Smooth muscle cell (in vitro differentiated cells): ENCODE data around the gene OGFOD3.

DNA sequence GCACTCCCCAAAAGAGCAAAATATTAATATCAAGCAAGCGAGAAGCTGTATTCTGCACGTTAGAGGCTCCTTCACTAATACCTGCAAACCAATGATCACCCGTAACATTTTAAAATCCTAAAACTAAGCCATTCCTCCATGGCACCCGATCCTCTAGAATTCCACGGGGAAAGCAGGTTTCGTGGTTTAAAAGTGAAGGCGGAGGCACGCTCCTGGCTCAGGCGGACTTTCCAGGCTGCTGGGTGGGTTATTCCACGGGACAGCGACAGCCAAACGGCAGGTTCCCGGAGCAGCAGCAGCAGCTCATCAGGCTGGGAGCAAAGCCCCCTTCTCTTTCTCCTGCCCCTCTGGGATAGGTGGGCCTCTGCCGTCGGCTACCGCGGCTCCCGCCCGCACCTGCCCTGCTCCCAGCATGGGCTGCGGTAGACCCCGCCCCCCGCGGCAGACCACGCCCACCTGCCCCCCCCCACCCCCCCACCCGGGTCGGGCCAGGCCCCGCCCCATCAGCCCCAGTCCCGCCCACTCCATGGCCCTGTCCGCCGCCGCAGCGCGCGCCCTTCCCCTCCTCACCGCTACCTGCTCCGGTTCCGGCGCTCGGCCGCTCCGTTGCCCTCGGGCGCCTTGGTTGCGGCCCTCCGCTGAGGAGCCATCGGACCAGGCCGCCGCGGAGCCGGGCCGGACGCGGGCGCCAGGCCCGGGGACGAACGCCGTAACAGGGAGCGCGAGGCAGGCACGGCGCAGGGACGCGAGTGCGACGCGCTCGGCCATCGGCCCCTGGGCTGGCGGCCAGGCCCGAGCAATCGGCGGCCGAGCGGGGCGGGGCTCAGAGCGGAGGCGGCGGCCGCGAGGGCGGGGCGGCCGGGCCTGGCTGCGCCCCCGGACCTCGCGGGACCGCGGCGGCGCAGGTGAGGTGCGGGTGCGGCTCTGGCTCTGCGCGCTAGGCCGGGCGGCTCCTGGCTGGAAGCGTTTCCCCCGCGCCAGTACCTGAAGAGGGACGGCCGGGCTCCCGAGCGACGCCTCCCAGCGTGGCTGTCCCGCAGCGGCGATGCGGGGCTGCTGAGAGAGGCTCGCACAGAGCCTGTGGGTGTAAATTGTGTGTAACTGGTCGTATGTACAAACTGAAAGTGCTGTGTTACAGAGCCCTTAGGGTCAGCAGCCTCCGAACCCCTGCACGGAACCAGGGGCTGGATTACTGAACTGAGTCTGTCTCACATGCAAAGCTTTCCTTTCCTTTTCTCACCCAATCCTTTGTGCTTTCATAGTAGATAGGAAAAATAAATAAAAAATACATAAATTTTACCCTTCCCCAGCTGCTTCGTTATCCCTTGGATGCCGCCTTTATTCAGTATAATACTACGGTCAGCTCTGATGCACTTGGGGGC lies at the start of gene OGFOD3:
Gene OGFOD3, minus strand, starts transcription at position 751 of the 1,382 bp plus-strand sequence.
- RAMPAGE, long total RNA = no peak

DNA sequence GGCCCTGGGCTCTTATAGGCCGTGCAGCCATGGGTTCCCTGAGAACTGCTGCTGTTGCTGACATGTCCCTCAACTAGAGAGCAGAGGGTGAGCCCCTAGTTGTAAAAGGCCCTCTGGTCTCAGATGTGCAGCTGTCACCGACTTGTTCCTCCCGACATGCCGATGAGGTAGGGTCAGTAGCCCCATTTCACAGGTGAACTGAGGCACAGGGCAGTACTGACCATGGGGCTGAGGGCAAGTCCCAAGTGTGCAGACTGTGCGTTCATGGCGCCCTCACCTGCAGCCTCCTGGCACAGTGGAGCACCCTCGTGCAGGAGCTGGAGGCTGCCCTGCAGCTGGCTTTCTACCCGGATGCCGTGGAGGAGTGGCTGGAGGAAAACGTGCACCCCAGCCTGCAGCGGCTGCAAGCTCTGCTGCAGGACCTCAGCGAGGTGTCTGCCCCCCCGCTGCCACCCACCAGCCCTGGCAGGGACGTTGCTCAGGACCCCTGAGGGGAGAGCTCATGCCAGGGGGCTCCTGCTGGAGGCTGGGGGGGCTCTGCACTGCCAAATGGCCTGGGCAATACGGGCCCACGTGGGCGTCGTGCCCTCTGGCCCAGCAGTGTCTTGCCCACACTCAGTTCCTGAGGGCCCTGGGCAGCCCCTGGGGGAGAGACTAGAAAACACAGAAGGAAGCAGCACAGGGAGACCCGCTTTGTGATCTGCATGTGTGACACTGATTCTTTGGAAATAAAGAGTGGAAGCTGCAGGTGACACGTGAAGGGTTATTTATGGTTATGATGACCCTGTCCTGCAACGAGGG lies 8.5 kb downstream of the CYBC1 start:
- RAMPAGE, long total RNA = no peak

DNA sequence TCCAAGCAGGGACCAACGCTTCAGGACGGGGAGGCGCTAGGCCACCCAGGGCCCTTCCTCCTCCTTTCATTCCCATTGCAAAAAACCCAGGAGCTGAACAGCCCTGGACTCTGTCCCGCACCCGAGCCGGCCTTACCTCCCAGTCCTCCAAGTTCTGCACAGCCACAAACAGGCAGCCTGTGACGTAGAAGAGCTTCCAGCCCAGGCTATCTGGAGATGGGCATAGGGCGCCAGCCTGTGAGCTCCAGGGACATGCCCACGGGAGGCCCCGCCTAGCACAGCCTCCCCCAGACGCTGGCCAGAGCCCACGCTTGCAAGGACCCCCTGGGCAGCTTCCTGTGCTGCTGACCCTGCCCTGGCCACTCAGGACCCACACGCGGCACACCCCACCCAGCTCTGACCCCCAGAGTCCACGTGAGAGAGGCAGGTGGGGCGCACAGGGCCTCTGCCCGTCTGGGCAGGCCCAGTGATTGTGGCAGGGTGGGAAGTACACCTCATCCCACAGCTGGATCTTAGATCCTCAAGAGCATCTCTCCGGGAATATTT lies 4.0 kb downstream of the CYBC1 start:
- RAMPAGE, long total RNA = no peak

DNA sequence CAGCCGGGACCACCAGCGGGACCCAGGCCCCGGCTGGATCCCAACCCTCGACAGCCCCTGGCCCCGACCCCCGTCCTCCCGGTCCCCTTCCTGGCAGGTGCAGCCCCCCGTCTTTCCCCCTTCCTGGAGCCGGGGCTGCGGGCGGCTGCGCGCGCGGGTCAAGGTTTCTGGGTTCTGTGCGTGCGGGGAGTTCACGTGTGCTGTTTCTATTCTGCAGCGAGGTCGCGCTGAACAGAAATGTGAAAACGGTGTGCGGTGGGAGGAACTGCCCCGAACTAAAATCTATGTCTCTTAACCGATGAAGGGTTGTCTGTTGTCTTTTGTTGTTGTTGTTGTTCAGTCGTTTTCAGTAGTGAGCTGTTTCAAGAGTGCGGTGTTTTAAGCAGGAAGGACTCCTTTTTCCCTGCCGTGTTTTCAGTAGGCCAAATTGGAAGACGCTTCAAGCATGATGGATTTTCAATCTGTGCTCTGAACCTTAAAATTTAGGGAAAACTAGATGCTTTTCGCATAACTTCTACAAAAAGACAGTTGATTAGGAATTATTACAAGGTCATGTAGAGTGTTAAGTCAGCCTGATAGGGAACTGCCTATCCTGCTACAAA lies 992 bp downstream of the FOXK2 start:
- RAMPAGE, long total RNA = no peak

- RAMPAGE, long total RNA = no peak
These were observed 14.8 kb downstream of the FOXK2 start for GRCh38 chr17:82534153-82534923.

GRCh38 chr17:82542377-82543408 lies 23.2 kb downstream of the FOXK2 start:
- RAMPAGE, long total RNA = no peak

- RAMPAGE, long total RNA = no peak
These were observed 29.1 kb downstream of the FOXK2 start for GRCh38 chr17:82548533-82549202.

GRCh38 chr17:82566111-82566753 lies 46.7 kb downstream of the FOXK2 start:
- RAMPAGE, long total RNA = no peak

DNA sequence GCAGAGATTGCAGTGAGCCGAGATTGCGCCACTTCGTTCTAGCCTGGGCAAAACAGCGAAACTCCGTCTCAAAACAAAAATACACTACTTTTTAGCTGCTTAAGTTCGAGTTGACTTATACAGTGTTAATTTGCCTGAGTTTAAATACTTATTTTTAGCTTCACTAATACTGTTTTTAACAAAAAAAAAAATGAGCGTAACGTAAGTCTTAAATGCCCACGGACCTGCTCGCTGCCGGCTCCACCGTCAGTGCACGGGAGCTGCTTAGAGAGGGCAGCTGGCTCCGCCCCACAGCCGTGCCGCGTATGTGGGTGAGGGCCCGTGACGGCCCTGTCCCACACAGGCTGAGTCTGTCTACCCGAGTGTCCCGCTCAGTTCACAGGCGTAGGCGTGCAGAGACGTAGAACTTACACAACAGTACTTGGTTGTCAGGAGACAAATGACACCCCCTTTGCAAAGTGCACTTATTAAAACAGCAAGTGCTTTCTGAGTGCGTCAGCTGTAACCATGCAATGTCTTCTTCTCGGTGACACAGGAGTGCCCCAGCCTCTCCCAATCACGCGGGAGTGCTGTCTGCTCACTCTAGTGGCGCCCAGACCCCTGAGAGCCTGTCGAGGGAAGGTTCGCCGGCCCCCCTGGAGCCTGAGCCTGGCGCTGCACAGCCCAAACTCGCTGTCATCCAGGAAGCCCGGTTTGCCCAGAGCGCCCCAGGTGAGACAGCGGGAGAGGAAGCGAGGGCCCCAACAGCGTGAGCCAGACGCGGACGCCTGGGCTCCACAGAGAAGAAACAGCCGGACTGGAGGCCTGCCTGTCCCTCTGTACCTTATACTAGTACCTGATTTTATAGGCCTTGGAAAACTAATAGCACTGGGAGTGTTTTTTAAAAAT lies 64.2 kb downstream of the FOXK2 start:
- RAMPAGE, long total RNA = no peak

DNA sequence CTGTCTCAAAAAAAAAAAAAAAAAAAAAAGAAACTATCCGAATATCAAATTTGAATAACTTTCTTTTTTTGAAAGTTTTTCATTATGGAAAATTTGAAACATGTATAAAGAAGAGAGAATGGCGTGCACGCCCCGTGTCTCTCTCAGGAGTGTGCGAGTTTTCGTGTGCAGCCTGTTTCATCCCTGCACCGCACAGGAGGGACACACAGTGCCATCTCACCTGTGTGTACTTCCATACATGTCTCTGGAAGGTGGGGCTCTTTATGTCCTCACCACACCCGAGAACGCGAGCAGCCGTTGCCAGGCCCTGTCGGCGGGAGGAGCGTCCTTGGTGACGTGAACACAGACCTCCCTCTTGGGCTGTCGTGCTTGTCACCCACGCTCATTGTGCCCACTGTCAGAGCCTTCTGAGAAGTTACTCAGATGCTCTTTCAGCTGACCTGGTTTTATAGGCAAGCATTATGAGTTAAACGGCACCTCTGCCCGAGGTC lies 40.3 kb downstream of the ZNF750 start:
- RAMPAGE, long total RNA = no peak

GRCh38 chr17:82844894-82846048 lies 5.4 kb upstream of the ZNF750 start:
- RAMPAGE, long total RNA = no peak

- RAMPAGE, long total RNA = no peak
These were observed 46.0 kb upstream of the ZNF750 start for GRCh38 chr17:82885712-82886280.

GRCh38 chr17:82893828-82894154 lies 54.0 kb upstream of the ZNF750 start:
- RAMPAGE, long total RNA = no peak

GRCh38 chr17:82912321-82913104 lies 72.7 kb upstream of the ZNF750 start:
- RAMPAGE, long total RNA = no peak

- RAMPAGE, long total RNA = no peak
These were observed 75.6 kb upstream of the ZNF750 start for GRCh38 chr17:82915300-82916029.

DNA sequence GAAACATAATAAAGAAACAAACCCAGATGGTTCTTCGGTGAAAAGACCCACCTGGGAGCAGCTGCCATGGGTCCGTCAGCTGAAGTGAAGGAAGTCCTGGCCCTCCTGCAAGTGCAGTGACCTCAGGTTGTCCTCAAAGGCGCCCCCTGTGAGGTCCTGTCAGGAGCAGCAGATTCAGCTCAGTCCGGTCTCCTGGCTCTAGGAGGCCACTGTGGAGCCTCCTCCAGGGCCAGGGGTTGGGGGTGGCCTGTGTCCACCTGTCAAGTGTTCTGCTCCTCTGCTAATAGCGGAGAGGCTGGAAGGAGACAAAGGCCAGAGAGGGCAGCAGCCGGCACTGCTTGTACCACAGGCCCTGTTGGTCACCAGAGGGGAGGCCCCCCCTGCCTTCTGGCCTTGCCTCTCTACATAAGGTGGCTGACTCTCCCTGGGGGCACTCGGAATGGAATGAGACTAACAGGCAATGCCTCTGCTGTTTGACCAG lies 104.7 kb downstream of the B3GNTL1 start:
- RAMPAGE, long total RNA = no peak

GRCh38 chr17:82960886-82961390 lies 90.6 kb downstream of the B3GNTL1 start:
- RAMPAGE, long total RNA = no peak

DNA sequence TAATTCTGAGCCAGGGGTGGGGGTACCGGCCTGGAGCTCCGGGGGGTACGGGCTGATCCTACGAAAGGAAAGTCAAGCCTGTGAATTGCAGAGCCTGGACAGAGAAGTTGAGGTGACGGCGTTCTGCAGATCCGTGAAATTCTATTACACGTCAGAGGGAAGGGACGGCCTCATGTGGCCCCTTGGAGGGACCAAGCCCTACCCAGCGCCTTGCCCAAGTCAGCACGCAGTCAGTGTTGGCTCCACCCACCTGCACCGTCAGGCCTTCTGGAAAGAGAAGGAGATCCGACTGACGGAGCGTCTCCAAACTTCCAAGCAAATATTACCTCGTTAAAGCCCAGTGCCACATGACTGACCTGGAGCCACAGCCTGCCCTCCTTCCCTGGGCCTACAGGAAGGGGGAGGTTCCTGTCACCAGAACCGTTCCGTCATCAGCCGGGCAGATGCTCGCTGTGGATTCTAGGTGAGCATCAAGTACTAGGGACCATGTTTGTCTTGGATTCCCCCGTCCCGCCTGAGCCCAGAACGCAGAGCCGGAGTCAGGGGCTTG lies 5.0 kb upstream of the B3GNTL1 start:
- RAMPAGE, long total RNA = no peak

DNA sequence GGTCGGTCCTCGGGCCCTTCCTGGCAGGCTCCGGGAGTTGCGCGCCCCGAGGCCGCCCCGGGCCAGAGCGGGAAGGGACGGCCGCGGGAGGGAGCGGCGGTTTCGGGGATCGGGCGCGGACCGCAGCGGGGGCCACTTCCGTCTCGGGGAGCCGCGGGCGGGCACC lies 778 bp downstream of the METRNL start:
- RAMPAGE, long total RNA = no peak

DNA sequence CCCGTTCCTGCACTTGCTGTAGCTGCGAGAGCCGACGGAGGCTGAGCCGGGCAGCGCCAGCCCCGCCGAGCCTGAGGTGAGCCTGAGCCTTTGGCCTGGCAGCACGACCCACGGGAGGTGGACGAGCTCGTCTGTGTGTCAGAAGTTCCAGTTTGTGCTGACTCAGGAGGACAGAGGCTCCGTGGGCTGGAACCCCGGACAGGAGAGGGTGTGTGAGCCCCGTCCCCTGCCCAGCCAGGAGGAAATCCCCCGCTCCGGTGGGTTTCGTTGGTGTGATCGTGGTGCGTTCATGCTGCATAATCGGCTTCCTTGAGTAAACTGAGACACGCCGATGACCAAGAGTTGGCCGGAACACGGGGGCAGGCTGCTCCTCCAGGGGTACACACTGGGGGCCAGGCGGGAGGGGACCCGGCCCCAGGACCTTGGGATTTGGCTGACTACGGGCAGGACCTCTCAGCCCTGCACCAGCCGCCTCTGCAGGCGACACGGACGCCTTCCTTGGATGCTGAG lies 8.4 kb downstream of the METRNL start:
- RAMPAGE, long total RNA = no peak